Stomach (tissue), 7 donors: ENCODE data around the genes MDFI and MRPS10.

- PRO-cap = no peak
- RAMPAGE, long total RNA, 5 experiments = start-site peak on the plus strand in 3 of 5 experiments, at chr6:41599408-41600349 at its widest, 7 to 34 reads per replicate
- RRBS = 67% methylated on average over 2 of the region's 28 CpGs
These were observed 38.7 kb upstream of the MDFI start for GRCh38 chr6:41599126-41600349.

- PRO-cap = no peak
- RAMPAGE, long total RNA, 5 experiments = start-site peak on the plus strand in 2 of 5 experiments, at chr6:41638150-41638443 at its widest, 5 to 9 reads per replicate
- RRBS = 24% methylated on average over 46 of the region's 82 CpGs
These were observed at the start of gene MDFI for GRCh38 chr6:41638069-41638942. TSS of gene MDFI (plus strand) at chr6:41638468.

DNA sequence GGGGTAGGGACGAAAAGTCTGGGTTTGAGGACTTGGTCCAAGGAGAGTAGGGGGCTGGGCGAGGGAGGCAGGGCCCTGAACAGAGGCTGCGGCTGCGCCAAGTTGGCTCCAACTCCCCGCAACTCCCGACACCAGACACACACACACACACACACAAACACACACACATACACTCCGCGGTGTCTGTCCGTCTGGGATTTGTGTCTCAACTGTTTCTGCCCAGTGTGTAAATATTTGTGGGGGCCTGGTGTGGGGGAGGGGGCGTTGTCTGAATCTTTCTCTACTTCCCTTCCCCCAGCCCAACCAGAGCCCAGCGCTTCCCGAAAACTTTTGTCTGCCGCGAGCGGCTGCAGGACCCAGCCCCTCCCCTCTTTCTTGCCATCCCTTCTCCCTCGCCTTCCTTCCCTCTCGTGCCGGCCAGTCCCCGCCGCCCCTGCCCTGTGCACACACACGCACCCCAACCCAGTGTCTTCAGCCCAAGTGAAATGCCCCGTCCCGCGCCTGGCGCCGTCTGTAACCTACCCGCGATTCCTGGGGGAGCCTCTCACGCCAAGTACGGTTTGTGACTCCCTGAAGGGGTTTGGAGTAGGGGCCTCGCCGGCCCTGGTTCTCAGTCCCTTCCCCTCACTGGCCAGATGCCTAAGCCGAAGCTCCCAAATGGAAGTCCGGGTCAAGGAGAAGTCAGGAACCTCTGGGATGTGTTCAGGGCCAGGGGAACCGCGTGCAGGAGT is 840 bp downstream of the MDFI start:
- PRO-cap = no peak
- RAMPAGE, long total RNA, 5 experiments = no peak in any of the 5 experiments
- RRBS = 58% methylated on average over 5 of the region's 36 CpGs

DNA sequence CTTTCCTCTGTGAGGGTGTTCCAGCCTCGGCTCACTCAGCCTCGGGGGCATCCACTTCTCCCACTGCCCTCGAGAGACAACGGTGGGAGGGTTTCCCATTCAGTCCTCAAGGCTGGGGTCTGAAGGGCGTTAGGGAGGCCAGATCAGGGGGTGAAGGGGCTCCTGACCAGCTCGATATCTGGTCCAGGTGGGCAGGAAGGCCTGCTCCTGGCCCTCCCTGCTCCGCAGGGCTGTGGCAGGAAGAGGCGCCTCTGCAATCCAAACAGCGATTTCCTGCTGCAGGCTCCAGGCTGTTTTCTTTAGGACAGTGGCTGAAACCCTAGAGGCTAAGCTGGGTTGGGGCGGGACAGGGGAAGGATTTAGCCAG is 17.5 kb downstream of the MDFI start:
- PRO-cap = no peak
- RAMPAGE, long total RNA, 5 experiments = no peak in any of the 5 experiments
- RRBS = no CpG with 5 or more reads among the region's 10 CpGs

DNA sequence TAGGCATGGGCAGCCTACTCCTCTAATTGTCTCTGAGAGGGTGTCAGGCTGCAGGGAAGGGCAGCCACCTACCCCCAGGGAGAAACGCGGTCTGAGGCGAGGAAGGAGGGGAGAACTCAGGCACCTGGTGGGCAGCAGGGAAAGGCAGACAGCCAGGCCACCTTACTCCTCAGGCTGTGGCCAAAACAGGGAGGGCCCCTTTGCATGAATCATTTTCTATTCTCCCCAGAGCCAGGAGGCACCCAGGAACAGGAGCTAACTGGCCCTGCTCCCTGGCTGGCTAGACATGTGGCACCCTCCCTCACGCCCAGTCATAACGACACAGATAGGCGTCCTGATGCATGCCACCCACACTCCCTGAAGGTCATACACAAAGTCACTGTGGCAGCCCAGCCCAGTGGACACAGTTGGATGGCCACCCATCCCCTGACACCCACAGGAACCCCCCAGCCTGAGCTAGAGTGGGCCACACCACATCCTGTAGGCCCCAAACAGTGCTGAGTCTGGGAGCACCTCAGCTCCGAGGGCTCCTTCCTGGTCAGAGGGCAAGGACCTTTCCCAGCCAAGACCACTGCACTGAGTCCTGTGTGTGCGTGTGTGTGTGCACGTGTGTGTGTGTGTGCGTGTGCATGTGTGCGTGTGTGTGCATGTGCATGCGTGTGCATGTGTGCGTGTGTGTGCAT is 21.8 kb downstream of the TFEB start:
- PRO-cap = no peak
- RAMPAGE, long total RNA, 5 experiments = no peak in any of the 5 experiments
- RRBS = no CpG with 5 or more reads among the region's 13 CpGs

- PRO-cap = unidirectional peak, plus-strand start at chr6:41723676
- RAMPAGE, long total RNA, 5 experiments = no peak in any of the 5 experiments
- RRBS = no CpG with 5 or more reads among the region's 29 CpGs
These were observed 11.8 kb downstream of the TFEB start for GRCh38 chr6:41723244-41724327.

DNA sequence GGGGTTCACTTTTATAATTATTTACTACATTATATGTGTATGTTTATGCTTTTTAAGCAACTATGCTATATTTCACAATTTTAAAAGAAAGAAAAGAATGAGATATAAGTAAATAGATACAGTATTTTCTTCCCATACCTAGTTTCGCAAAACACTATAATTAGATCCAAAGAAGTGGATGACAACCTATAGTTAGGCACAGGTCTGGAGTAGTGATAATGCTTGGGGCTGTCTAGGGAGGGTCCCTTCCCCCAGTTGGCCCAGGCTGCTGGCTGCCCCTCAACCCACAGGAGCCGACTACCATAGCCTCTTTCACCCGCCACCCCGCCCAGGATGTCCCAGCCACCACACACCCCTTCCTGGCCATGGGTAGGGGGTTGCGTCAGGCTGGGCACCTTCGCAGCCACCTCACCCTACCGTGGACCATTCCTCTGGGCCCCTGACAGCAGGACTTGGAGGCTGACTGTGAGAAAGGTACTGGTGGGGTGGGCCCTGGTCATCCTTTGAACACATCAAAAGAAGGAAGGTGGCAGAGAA is 8.6 kb downstream of the TFEB start:
- PRO-cap = no peak
- RAMPAGE, long total RNA, 5 experiments = no peak in any of the 5 experiments
- RRBS = no CpG with 5 or more reads among the region's 7 CpGs

- PRO-cap = no peak
- RAMPAGE, long total RNA, 5 experiments = no peak in any of the 5 experiments
- RRBS = 2% methylated on average over 6 of the region's 14 CpGs
These were observed 281 bp downstream of the MED20 start for GRCh38 chr6:41920733-41920982.

DNA sequence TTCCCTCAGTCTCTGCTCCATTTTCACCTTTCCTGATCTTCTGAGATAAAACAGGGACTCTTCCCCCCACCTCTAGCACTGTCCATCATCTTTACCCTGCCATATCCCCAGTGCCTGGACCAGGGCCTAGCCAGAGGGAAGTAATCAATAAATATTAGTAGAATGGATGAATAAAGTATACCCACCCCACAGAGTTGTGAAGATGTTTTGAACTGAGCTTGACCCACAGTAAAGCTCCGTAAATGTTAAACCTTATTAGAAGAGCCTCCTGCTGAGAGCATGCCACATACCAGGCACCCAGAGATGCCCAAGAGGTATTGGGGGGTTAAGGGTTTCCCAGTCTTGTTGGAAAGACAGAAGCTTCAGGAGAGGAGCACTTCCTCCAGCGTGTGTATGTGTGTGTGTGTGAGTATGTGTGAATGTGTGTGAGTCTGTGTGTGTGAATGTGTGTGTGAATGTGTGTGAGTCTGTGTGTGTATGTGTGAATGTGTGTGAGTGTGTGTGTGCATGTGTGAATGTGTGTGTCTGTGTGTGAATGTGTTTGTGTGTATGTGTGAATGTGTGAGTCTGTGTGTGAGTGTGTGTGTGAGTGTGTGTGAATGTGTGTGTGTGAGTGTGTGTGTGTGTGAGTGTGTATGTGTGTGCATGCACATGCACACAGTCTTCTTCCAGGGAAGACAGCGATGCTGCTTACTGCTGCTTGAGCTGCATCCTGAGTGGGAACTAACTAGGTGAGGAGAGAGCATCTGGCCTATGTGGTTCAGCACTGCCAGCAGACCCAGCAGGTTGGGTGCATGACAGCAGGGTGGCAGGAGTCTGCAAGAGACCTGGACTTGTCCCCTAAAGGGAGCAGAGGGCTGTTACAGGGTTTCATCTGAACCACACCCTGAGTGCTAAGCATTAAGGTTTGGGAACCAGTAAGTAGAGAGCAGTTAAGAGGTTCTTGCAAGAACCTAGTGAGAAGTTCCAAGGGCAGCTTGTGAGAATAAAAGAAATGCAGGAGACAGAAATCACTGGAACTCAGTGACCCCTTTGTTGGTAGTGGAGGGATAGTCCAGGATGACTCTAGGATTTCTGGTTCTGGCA is 22.6 kb upstream of the CCND3 start:
- PRO-cap = no peak
- RAMPAGE, long total RNA, 5 experiments = start-site peak on the minus strand in 2 of 5 experiments, centred at positions 208 to 717 of the sequence, 9 to 28 reads per replicate
- RRBS = no CpG with 5 or more reads among the region's 3 CpGs

- PRO-cap = bidirectional peak, plus-strand start at chr6:42007735, minus-strand start at chr6:42007448
- RAMPAGE, long total RNA, 5 experiments = no peak in any of the 5 experiments
- RRBS = no CpG with 5 or more reads among the region's 18 CpGs
These were observed 42.6 kb upstream of the TAF8 start for GRCh38 chr6:42007534-42008290.

GRCh38 chr6:42022116-42022538 is 28.2 kb upstream of the TAF8 start:
- PRO-cap = no peak
- RAMPAGE, long total RNA, 5 experiments = no peak in any of the 5 experiments
- RRBS = no CpG with 5 or more reads among the region's 6 CpGs

DNA sequence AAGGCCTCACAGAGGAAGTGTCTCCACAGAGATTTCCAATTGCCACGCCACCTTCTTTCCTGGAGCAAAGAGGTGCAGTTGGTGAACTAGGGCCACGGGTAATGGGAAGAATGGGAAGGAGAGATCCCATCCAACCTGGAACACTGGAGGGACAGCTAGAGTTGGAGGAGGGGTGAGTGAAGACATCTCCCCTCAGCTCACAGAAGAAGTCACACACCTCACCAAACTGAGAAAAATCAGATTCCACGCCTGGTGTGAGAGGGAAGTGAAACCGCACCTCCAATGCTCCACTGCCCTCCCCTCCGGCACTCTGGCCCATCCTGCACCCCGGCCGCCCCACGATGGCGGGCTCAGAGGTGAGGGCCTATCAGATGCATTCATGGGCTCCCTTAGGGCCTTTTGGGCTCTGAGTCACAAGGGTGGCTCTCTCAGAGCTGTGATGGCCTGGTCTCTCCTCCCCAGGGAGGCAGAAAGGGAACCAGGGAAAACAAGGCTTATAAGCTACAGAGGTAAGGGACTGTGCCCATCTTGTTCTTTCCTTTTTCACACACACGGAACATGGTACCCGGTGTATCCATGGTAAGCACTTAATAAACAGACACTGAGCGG is 24.9 kb upstream of the TAF8 start:
- PRO-cap = no peak
- RAMPAGE, long total RNA, 5 experiments = no peak in any of the 5 experiments
- RRBS = no CpG with 5 or more reads among the region's 12 CpGs

DNA sequence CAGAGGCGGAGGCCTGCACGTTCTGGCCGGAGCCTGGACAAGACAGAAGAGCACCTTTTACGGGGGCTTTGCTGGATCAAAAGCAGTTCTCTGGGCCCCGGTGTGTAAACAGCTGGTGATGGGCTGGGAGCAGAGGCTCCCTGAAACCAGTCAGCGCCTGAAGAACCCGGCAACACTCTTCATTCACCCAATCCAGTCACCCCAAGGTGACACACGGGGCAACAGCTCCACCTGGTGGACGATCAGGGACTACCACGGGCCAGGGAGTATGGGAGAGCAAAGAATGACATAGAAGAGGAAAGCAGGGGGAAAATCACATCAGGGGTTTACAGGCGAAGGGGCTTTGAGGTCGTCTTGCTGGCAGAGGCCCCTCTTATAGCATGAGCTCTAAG is 6.2 kb upstream of the TAF8 start:
- PRO-cap = no peak
- RAMPAGE, long total RNA, 5 experiments = no peak in any of the 5 experiments
- RRBS = 7% methylated on average over 5 of the region's 12 CpGs

DNA sequence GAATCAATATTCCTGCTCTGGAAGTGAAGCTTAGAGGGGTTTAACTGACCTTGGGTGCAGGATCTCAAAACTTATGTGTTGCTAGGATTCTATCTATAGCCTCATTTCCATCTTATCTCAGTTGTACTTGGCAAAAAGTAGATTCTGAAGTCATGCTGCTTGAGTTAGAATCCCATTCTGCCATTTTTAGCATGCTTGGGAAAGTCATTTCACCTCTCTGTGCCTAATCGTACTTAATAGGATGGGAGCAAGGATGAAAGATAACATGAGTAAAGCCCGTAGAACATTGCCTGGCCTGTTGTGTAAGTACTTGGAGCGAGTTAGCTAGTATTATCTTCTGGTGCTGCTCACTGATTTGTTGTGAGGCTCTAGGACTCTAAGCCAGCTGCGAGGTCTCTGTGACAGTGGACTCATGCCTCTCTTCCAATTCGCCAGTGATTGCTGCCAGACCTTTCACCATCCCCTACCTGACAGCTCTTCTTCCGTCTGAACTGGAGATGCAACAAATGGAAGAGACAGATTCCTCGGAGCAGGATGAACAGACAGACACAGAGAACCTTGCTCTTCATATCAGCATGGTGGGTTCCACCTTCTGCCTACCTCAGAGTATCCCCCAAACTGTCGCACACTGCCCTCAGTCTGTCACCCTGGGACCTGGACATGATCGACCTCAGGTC is 17.8 kb downstream of the TAF8 start:
- PRO-cap = no peak
- RAMPAGE, long total RNA, 5 experiments = no peak in any of the 5 experiments
- RRBS = no CpG with 5 or more reads among the region's 9 CpGs

DNA sequence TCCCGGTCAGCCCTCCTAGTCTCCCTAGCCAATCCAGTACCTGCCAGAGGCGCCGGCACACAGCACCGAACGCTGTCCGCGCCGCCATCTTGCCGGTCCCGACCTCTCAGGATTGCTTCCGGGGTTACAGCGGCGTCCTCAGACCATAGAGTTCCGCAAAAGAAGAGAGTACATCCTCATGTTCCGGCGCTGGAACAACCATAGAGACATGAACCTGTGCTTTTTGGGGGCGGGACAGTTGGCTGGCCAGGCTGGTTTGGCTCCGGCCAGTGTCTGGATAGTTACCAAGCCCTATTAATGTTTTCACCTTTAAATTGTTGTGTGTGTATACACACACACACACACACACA is at the start of gene MRPS10:
TSS of gene MRPS10 (minus strand) at position 100 of the 350 bp plus-strand sequence.
- PRO-cap = bidirectional peak, plus-strand start at position 176 of the sequence, minus-strand start at position 100 of the sequence
- RAMPAGE, long total RNA, 5 experiments = start-site peak on the minus strand in 4 of 5 experiments, centred at positions 92 to 106 of the sequence, 16 to 638 reads per replicate
- RRBS = 2% methylated on average over 15 of the region's 18 CpGs

- PRO-cap = no peak
- RAMPAGE, long total RNA, 5 experiments = no peak in any of the 5 experiments
- RRBS = no CpG with 5 or more reads among the region's 3 CpGs
These were observed 7.8 kb upstream of the MRPS10 start for GRCh38 chr6:42225447-42225839.

DNA sequence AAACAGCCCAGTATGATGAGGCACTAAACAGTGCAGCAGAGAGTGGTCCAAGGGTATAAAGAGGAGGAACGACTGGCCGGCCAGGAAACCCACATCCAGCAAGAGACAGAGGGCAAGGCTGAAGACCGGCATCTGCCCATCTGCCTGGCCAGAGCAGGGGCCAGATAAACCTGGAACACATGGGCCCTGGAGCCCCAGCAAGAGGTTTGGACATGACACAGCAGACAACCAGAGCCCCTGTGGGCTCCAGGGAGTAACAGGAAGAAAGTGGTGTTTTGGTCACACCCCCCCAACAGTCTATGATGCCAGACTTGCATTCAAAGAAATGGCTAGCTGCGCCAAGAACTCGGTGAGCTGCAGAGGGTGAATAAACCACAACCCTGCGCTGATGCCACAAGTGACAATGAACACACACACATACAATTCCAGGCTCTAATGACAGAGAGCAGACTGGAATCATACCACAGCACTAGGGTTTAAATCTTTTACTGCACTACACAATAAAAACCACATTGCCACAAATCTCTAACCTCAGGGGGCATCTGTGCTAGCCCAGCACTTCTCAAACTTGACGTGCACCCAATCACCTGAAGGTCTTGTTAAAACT is 34.1 kb downstream of the TRERF1 start:
- PRO-cap = no peak
- RAMPAGE, long total RNA, 5 experiments = no peak in any of the 5 experiments
- RRBS = no CpG with 5 or more reads among the region's 7 CpGs

DNA sequence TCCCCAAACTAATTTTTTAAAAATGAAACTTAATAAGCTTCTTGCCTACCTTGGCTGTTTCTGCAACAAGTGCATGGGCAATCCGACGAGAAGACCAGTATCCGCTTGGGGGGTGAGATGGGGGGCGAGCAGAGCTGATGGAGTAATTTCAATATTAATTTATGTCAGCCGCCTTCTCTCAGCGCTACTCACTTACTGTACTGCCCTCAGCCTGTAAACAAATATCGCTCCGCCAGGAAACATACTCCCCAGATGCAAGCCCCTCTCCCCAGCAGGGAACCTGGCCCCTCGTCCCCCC is 649 bp downstream of the TRERF1 start:
- PRO-cap = no peak
- RAMPAGE, long total RNA, 5 experiments = start-site peak on the minus strand in 4 of 5 experiments, centred at positions 99 to 145 of the sequence, 15 to 52 reads per replicate
- RRBS = no CpG with 5 or more reads among the region's 9 CpGs

DNA sequence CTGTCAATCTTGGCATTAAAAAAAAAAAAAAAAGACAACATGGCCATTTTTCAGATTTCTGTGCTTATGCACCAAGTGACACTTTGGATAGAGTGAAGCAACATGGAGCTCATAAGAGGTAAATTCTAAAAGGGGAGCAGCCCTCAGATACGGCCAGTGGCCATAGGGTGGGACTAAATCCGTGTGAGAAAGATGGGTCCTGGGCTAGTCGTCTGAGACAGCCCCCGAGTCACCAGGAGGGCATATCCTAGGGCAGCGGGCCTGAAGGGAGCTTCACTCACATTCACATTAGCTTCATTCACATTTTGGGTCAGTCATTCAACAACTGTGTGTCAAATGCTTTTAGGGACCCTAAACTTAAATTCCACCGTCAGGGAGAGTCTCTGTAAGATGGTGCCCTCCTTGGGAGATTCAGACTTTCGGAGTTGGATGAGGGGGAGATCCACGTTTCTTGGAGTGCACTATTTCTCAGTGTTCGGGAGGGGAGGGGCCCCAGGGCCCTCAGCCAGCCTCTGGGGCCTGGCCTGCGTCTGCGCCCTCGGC is 24.5 kb downstream of the PRPH2 start:
- PRO-cap = no peak
- RAMPAGE, long total RNA, 5 experiments = no peak in any of the 5 experiments
- RRBS = no CpG with 5 or more reads among the region's 12 CpGs

- PRO-cap = no peak
- RAMPAGE, long total RNA, 5 experiments = no peak in any of the 5 experiments
- RRBS = no CpG with 5 or more reads among the region's 7 CpGs
These were observed 7.8 kb upstream of the BICRAL start for GRCh38 chr6:42773812-42774687.